Daoy (cell line): ENCODE results near the genes LRRC14B, ZDHHC11 and BRD9.

- RAMPAGE, long total RNA = no peak
Observed at GRCh38 chr5:168467-168727, 22.9 kb upstream of the LRRC14B start.

GRCh38 chr5:190974-192162, at the start of gene LRRC14B:
LRRC14B (plus strand) TSS chr5:191495.
- RAMPAGE, long total RNA = no peak

GRCh38 chr5:205346-206253, 12.4 kb downstream of the CCDC127 start:
- RAMPAGE, long total RNA = no peak

GRCh38 chr5:237674-238215, 19.6 kb downstream of the SDHA start:
- RAMPAGE, long total RNA = no peak

DNA sequence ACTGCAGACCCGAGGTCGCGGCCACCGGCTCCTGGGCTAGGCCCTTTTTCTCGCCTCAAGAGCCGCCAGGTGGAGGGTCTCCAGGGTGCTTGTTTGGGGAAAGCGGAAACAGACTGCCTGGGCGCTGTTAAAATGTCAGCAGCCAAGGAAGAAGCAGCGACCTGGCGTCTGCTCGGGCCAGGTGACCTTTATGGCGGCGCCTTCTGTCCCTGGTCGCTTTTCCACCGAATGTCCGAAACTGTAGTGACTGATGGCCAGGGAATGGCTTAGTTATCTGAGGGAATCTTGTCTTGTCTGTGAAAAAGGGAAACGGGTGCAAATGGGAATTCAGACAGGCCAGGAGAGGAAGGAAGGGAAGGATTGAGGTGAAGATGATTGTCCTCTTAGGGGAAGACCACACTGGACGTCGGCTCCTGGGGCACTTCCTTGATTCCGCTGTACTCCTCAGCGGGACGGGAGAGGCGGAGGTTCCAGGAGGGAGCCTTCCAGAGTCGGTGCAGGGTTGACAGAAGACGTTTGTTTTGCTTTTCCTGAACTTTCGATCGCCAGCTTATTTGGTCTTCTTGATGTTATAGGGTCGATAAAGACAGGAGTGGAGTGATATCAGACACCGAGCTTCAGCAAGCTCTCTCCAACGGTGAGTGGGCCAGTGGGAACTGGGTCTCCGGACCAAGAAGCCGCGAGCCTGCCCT, 836 bp downstream of the PDCD6 start:
- RAMPAGE, long total RNA = no peak

GRCh38 chr5:320971-321461, 498 bp upstream of the AHRR start:
- RAMPAGE, long total RNA = no peak

GRCh38 chr5:372861-374324, 51.9 kb downstream of the AHRR start:
- RAMPAGE, long total RNA = no peak

DNA sequence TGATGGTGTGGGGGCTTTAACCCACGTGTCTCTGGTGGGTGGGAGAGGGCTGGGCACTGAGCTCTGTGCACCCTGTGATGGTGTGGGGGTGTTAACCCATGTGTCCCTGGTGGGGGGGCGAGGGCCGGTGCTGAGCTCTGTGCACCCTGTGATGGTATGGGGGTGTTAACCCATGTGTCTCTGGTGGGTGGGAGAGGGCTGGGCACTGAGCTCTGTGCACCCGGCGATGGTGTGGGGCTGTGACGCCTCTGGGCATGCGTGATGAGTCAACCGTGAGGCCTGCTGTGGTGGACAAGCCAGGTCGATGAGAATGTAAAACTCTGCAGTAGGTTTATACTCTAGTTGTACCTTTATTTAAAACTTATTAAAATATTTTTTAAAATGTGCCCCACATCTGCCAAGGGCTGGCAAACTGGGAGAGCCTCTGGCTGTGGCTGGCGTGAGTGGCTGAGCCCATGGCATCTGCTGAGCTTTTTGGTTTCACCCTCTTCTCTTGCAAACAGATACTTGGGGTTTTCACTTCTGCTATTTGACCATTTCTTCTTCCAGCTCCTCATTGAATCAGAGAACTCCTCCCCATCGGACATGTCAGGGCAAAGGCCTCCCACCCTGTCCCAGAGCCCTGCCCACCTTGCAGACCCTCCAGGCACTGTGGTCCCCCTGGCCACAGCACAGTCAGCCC, 18.6 kb upstream of the EXOC3 start:
- RAMPAGE, long total RNA = no peak

DNA sequence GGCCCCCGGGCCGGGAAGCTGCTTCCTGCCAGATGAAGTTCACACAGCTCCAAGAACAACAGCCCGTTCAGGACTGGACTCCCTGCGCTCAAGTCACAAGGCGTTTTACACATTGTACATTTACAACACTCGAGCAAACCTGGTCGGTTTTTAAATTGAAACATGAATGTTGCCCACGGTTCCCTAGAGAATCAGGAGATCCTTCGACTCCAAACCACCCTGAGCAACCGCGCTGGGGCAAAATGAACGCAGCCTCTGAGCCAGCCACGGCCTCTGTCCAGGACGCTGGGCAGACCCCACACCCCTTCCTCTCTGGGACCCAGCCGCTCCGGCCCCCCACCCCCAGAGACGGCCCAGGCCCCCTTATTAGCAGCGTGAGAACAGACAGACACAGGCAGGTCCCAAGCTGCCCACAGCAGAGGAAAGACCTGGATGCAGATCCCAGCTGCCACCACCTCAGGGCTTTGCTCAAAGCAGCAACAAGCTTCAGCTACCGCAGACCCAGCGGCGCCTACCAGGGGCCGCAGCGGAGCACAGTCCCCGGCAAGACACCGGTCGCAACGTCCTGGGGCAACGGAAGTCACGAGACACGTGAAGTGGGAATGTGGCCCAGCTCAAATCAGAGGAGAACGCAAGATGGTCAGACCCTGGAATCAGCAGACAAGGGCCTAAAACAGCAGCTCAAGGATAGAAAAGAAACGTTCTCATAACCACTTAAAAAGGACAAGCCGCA, 22.1 kb downstream of the SLC9A3 start:
- RAMPAGE, long total RNA = no peak

GRCh38 chr5:523988-524317, 296 bp downstream of the SLC9A3 start:
- RAMPAGE, long total RNA = no peak

DNA sequence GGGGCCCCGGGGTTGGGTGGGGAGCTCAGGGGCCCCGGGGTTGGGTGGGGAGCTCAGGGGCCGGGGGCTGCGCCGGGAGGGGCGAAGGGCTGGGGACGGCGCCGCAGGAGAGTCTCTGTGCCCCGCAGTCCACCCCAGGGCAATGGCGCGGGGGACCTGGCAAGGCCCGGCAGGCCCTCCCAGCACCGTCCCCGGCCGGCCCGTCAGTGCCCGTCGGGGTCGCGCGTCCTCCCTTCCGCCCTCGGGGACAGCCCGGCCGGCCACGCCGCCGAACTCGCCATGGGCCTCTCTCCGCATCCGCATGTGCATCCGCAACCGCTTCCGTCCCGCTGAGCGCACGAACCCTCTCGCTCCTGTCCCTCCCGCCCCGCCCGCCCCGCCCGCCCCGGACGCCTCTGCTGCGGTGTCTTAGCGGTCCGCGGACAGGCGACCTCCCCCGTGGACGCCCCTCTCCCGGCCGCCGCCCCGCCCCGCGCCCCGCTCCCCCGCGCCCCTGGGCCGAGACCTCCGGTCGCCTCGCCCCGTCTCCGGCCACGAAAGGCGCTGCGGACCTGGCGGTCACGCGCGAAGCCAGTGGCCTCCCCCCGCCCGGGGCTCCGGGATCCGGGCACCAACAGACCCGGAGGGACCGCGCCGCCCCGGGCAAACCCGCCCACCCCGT, 4.1 kb upstream of the SLC9A3 start:
- RAMPAGE, long total RNA = no peak

DNA sequence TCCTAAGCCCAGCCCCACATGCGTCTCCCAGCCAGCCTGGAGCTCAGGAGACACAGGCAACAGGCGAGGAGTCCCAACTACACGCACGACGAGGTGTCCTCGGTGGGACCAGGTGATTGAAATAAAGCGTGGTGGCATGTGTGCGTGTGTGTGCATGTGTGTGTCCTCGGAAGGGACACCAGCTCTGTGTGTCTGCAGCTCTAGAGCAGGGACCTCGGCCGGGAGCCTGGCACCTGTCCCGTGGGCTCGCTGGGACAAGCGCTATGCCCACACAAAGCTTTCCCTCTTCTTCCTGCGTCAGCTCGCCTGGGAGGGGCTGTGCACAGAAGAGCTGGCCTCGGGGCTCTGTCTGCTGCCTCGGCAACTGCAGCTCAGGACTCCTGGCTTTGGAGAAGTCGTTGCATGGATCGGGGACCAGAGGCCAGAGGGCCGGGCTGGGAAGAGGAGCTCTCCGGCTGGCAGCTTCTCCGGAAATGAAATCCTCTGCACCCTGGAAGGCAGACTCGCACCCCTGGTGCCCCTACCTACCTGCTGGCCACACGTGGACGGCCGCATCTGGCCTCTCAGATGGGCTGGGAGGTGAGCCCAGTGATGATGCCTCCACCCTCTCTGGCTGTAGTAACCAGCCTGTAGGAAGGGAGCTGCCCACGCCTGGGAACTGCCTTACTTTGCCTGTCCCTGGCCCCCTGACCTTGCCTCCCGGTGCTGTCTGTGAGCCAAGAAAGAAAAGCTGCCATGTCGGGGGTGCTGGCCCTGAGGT, 14.9 kb upstream of the SLC9A3 start:
- RAMPAGE, long total RNA = no peak

DNA sequence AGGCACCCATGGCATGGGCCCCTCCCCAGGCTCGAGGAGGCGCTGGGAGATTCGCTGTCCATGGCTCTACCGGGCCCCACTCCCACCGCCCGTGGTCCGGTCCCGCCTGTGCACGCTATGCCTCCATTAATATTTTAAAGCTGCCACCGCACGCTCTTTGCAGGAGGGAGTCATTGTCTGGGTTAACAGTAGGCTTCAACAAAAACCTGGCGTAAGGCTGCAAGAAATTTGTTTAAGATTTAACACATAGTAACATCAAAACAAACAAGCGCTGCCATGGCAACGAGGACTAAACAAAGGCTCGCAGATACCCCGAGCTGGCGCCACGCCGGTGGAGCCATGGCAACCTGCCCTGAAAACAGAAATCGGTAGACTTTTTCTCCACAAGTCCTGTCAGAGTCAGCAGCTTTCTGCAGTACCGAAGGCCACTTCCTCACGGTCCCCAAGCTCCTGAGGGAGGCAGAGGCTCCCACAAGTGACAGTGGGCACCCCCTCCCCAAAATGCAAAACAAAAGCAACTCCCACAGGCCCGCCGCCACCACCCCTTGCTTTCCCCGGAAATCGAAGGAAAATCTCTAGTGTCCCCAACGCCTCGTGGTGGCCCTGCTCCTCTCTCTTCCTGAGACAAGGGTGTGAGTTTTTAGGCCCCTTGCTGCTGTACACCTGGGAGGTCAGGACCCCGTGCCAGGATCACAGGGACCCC, 20.4 kb downstream of the TPPP start:
- RAMPAGE, long total RNA = no peak

GRCh38 chr5:693894-694245, 718 bp upstream of the TPPP start:
- RAMPAGE, long total RNA = no peak

- RAMPAGE, long total RNA = no peak
Observed at GRCh38 chr5:850486-851053, at the start of gene ZDHHC11. ZDHHC11 (minus strand) TSS chr5:850986.

- RAMPAGE, long total RNA = no peak
Observed at GRCh38 chr5:891051-892148, 1.2 kb downstream of the BRD9 start.

- RAMPAGE, long total RNA = start-site peak on the minus strand at chr5:892660-892687, 6 and 6 reads in 2 replicates
Observed at GRCh38 chr5:892149-893105, at the start of gene BRD9. BRD9 (minus strand) TSS chr5:892801.

DNA sequence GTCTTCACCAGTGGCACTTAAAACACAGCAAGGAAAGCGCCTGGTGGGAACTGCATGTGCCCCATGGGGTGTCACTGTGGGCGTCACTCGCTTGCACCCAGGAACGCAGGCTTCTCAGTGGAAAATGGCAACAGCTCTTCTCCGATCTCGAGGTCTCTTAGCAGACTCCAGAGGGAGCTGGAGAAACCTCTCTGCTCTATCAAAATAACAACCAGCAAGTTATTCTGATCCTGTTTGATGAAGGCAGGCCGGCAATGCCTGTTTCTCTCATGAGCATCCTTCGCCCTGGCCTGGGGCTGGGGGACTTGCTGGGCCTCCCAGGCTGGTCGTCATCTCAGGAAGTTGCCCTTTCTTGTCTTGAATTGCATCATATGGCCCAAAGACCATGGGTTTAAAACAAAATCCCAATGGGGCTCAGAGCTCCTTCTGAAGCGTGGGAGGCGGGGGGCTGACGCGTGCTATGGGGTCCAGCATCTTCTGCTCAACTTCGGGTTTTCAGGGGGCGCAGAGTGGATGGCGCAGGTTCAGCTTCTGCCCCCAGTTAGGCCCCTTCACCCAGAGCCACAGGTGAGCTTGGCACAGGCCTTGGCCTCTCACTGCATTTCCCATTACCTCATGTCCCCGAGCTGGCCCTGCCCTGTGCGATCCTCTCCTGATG, 55.7 kb downstream of the TRIP13 start:
- RAMPAGE, long total RNA = no peak

GRCh38 chr5:956172-956371, 52.5 kb upstream of the NKD2 start:
- RAMPAGE, long total RNA = no peak

DNA sequence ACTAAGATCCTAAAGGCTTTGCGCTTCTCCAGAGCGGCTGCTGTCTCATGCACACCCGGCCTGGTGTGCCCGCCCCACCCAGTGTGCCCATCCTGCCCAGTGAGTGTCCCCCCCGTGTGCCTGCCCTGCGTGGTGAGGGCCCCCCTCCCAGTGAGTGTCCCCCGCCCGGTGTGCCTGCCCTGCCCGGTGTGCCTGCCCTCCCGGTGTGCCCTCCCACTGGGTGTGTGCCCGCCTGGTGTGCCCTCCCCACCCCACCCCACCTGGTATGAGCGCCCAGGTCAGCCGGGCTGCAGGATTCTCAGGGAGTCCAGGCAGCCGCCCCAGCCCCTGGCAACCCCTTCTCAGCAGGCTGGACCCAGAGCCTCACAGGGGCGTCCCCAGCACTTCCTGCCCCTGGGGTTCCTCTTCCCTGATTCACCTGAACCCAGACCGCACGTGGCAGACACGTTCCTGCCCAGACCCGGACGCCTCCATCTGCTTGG, 48.5 kb upstream of the NKD2 start:
- RAMPAGE, long total RNA = no peak